ENCODE measurements around the genes FOXB2 and GNA14.

- PRO-cap: unidirectional peak, minus-strand start at chr9:72306898
Observed at GRCh38 chr9:72306617-72307080, 58.4 kb downstream of the ZFAND5 start.

- PRO-cap: bidirectional peak, plus-strand start at chr9:72316150, minus-strand start at chr9:72316068
Observed at GRCh38 chr9:72315560-72316344, 49.3 kb downstream of the ZFAND5 start.

- PRO-cap: no peak
Observed at GRCh38 chr9:72950912-72951389, 1.9 kb downstream of the ALDH1A1 start.

DNA sequence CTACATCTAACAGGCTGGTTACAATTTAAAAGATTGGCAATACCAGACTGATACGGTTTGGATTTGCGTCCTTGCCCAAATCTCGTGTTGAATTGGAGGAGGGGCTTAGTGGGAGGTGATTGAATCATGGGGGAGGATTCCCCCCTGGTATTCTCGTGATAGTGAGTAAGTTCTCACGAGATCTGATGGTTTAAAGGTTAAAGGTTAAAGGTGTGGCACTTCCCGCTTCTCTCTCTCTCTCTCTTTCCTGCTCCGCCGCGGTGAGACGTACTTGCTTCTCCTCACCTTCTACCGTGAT lies 107.3 kb downstream of the ANXA1 start:
- PRO-cap: no peak

DNA sequence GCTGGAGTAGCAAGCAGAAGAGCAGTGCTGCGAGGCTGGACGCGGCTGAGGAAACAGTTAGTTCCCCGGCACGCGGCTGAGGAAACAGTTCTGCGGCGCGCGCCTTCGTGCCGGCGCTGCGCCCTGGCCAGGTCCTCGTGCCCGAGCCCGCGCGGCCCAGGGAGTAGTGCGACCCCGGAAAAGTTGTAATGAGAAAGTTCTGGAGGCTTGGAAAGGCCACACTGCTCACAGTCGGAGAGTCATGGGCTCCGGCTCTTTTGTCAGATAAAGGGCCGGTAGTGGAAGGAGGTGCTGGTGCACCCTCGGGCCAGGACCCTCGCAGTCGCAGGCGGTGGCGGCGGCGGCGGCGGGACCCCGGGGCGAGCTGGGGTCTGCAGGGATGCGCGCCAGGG lies 1.4 kb downstream of the RORB start:
- PRO-cap: no peak

GRCh38 chr9:74500419-74501036 lies 3.4 kb downstream of the RORB start:
- PRO-cap: no peak

DNA sequence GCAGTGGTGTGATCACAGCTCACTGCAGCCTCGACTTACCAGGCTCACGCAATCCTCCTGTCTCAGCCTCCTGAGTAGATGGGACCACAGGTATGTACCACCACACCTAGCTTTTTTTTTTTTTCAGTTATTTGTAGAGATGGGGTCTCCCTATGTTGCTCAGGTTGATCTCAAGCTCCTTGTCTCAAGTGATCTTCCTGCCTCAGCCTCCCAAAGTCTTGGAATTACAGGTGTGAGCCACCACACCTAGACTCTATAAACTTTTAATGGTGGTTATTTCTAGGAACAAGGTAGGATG lies 65.5 kb downstream of the TRPM6 start:
- PRO-cap: bidirectional peak, plus-strand start outside the sequence, minus-strand start at position 220 of the sequence

DNA sequence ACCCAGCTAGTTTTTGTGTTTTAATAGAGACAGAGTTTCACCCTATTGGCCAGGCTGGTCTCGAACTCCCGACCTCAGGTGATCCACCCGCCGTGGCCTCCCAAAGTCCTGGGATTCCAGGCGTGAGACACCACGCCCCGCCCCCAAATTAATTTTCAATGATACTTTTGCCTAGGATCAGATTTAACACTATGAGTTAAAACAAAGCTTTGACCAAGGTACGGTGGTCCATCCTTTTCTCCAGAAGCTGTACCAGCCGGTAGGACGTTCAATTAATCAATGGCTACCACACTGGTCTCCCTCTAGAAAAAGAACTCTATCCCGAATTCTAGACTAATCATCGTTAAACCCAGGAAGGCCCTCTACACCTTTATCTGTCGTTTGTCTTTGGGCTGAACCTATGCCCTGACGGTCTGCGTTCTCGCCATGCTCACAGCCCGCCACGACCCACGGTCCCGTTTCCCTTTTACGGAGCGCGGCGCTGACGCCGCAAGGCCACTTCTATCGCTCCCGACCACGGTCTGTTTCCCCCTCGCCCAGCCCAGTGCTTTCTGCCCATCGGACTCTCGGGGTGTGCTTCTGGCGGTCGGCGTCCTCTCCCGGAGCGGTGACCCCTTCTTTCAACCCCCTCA lies 1.1 kb downstream of the C9orf40 start:
- PRO-cap: bidirectional peak, plus-strand start at position 469 of the sequence, minus-strand start at position 432 of the sequence

GRCh38 chr9:75085673-75086142 lies 2.2 kb downstream of the NMRK1 start:
- PRO-cap: unidirectional peak, plus-strand start at chr9:75085811; unidirectional peak, plus-strand start at chr9:75085909

GRCh38 chr9:75087313-75087555 lies 721 bp downstream of the NMRK1 start:
- PRO-cap: bidirectional peak, plus-strand start at chr9:75087727, minus-strand start at chr9:75087459

- PRO-cap: no peak
Observed at GRCh38 chr9:75267736-75268074, 179.4 kb downstream of the OSTF1 start.

GRCh38 chr9:75455366-75455825 lies 367.1 kb downstream of the OSTF1 start:
- PRO-cap: no peak

DNA sequence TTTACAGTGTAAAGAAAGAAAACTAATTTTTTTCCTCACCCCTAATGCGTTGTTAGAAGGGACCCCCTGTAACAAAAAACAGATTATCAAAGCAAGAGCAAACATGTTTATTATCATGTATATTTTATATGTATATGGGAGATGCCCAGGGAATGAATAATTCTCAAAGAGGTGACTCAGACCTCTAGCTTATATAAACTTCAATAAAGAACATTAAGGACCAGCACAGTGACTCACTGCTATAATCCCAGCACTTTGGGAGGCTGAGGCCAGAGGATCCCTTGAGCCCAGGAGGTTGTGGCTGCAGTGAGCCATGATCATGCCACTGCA lies 7.3 kb upstream of the RFK start:
- PRO-cap: no peak

DNA sequence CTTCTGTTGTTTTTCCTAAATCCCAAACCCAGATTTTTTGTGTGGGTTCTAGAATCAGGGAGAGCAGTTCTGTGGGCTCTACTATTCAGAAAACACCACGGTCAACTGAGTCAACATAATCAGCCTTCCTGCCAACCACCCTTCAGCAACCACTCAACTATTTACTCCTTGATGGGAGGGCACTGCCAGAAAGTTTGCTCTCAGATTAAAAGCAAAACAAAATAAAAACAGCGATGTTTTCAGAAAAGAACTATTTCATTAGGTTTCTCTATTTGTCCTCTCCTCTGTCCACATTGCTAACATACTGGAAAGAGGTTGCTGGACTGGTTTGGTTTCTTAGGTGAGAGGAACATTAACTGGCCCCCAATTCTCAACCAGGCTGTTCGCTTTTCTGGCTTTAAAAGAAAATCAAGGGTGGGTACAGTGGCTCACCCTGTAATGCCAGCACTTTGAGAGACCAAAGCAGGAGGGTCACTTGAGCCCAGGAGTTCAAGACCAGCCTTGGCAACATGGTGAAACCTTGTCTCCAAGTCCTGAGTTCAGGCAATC lies 72.4 kb downstream of the GCNT1 start:
- PRO-cap: no peak

- PRO-cap: unidirectional peak, minus-strand start at chr9:76586004
Observed at GRCh38 chr9:76585796-76586101, 126.8 kb downstream of the GCNT1 start.

DNA sequence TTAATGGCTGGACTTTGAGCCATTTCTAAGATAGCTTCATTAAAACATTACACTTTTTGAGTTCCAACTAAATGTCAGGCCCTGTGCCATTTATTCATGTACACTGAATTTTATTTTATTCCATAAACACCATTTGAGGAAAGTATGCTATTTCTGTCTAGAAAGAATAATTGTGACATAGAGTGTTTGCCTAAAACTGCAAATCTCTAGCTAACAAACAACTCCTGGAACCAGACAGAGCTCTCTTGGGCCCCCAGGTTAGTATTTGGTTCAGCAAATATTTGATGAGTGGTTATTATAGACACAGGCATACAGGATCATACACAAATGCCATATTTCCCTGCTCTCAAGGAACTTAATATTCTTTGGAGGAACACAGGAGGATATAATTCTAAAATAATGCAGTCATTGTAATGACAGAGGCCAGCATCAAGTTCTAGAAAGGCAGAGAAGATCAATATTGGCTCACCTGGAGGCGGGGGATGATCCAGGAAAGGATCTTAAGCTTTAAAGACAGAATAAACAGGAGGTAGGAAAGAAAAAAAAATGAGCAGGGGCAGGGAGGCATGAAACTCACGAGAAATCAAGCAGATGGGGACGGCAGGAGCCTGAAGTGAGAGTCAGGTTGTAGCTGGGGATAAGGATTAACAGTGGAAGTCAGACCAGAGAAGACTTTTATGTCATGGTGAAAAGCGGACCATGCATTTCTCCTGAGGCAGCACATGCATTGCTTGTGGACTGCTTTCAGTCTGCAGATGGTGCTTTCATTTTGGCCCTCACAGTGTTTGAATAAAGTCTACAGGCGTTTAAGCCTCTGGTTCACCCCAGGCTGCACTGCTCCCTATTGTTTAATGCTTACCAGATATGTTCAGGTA lies 127.7 kb downstream of the GCNT1 start:
- PRO-cap: no peak

DNA sequence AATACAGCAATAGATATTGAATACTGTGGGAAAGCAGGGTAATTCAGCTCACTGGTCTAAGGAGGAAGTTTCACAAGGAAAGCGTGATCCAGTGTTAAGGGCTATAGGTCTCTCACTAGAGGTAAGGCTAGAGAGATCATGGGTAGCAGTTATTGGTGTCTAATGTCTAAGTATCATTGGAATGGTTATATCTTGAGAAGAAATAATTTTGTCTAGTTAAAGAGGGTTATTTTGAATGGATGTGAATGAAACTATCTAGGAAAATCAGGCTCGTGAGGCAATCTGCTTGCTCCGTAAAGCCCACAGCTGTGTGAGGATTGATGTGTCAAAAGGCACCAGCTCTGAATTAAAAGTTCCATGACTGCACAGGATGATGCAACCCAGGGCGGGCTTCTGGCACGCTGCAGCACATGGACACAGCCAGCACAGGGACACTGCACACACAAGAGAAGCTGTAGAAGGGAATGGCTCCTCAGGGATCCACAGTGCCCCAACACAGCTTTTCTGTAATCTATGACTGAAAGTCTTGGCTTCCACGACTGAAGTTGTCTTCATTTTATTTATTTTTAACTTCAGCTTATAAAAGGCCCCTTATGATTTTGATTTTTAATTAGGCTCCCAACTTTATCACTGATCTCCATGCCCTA lies 150.9 kb downstream of the GCNT1 start:
- PRO-cap: unidirectional peak, plus-strand start at position 419 of the sequence

GRCh38 chr9:76703202-76703857 lies 202.6 kb downstream of the PRUNE2 start:
- PRO-cap: no peak

DNA sequence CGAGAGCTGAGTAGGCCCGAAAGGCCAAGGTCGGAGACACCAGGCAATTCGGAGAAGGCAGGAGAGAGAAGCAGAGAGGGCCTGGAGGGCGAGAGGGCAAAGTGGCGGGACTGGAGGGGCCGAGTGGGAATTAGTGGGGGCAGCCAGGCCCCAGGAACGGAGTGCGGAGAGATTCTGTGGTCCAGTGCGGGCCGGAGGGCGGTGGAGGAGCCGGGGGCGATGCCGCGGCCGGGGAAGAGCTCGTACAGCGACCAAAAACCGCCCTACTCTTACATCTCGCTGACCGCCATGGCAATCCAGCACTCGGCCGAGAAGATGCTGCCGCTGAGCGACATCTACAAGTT lies at the start of gene FOXB2:
TSS of gene FOXB2 (plus strand) at position 220 of the 344 bp plus-strand sequence.
- PRO-cap: no peak

- PRO-cap: bidirectional peak, plus-strand start at chr9:77648378, minus-strand start at chr9:77648316; bidirectional peak, plus-strand start at chr9:77648821, minus-strand start at chr9:77648748
Observed at GRCh38 chr9:77648201-77649157, at the start of gene GNA14. Gene GNA14, minus strand, starts transcription at chr9:77648322.

Data from left colon (tissue), 1 donor.